ENCODE measurements around the genes KCTD21 and FAM181B.

DNA sequence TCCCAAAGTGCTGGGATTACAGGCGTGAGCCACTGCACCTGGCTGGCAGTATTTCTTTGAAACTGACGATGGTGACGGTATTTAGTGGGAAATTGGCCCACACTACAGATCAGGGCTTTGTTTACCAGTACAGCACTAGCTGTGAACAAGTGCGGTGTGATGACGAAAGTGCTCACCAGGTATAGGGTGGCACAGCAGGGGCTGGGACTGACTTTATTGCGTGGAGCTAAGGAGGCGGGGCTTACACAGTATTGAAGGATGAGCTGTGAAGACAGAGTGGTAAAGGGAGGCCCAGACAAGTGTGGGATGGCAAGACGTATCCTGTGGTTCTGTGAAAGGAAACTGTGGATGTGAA, 20.3 kb downstream of the KCTD21 start:
- RRBS = no CpG with 5 or more reads among the region's 8 CpGs

- RRBS = 2% methylated on average over 27 of the region's 54 CpGs
Measured at GRCh38 chr11:78188456-78189067, at the start of gene KCTD21. Gene KCTD21 (minus strand): TSS chr11:78188626.

- RRBS = no CpG with 5 or more reads among the region's 4 CpGs
Measured at GRCh38 chr11:78202646-78203073, 13.9 kb downstream of the USP35 start.

GRCh38 chr11:78330529-78330846, 87.1 kb downstream of the GAB2 start:
- RRBS = no CpG with 5 or more reads among the region's 3 CpGs

DNA sequence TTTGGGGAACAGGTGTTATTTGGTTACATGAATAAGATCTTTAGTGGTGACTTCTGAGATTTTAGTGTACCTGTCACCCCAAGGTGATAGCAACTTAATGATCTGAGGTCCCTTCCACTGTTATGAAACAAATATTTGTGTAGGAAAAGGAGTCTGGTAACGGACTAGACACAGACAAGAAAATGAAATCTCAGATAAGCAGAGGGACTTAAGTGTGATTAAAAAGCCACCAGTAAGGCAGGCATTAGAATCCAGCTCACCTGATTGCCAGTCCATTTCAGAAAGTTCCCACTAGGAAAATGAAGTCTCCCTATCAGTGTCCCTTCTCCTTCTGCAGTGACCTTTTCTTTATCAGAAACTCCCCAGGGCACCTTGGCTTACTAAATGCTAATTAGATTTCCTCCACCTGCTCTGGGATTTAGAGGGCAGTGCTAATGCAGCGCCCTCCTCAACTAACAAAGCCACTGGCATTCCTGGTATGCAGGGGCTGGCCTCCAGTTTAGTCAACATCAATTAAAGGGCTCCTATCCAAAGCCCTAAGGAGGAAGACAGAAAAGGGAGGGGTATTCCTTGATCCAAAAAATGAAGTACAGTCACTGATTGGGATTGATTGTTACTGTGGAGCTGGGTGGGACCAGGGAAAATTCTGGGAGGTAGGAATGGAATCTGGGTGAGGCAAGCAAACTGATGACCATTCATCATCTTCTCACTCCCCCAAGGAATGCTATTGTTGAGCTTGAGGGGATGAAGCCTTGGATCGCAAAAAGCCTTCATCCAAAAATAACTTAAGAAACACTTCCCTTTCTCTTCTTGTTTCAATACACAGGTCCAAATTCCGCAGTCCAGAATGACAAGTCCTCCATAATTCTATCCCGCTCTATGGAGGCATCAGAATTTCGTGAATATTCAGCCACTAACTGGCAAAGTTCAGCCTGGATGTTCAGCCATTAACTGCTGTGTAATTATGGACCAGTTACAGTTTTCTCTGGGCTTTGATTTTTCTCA, 52.3 kb downstream of the GAB2 start:
- RRBS = no CpG with 5 or more reads among the region's 6 CpGs

DNA sequence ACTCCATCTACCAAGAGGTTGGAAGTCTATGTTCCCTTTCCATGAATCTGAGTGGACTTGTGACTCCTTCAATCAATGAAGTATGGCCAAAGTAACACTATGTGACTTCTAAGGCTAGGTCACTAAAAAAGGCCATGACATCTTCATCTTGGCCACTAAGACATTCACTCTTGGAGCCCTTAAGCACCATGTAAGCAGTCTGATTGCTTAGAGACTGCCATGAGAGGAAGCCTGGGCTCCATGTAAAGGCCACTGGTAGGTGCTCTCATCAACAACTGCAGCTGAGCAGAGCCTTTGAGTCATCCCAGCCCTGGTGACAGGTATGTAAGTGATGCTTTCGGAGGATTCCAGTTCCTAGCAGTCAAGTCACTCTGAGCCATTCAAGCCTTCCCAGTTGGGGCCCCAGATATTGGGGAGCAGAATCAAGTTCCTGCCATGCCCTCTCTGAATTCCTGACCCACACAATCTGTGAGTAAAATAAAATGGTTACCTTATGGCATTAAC, 26.2 kb downstream of the GAB2 start:
- RRBS = no CpG with 5 or more reads among the region's 1 CpG

DNA sequence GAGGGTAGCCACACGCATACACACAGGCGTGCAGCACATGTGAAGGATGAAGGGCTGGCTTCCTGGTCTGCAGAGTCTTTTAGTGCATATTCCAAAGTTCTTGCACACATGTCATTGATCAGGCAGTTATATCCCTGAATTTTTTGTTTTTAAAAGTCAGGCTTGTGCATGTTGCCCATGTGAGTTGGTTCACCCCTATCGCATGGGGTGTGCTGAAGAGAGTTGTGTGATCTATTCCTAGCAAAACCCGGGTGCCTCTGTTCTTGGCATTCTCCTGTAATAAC, 107.5 kb upstream of the TENM4 start:
- RRBS = no CpG with 5 or more reads among the region's 4 CpGs

- RRBS = 2% methylated on average over 78 of the region's 124 CpGs
Measured at GRCh38 chr11:82733022-82734062, at the start of gene FAM181B. Gene FAM181B (minus strand): TSS chr11:82733864.

GRCh38 chr11:82889177-82889713, 11.0 kb downstream of the PRCP start:
- RRBS = no CpG with 5 or more reads among the region's 3 CpGs

- RRBS = no CpG with 5 or more reads among the region's 4 CpGs
Measured at GRCh38 chr11:82971194-82971716, 69.7 kb downstream of the DDIAS start.

GRCh38 chr11:82996069-82996563, 75.6 kb downstream of the RAB30 start:
- RRBS = no CpG with 5 or more reads among the region's 3 CpGs

- RRBS = no CpG with 5 or more reads among the region's 1 CpG
Measured at GRCh38 chr11:83128744-83129133, 28.2 kb upstream of the PCF11 start.

DNA sequence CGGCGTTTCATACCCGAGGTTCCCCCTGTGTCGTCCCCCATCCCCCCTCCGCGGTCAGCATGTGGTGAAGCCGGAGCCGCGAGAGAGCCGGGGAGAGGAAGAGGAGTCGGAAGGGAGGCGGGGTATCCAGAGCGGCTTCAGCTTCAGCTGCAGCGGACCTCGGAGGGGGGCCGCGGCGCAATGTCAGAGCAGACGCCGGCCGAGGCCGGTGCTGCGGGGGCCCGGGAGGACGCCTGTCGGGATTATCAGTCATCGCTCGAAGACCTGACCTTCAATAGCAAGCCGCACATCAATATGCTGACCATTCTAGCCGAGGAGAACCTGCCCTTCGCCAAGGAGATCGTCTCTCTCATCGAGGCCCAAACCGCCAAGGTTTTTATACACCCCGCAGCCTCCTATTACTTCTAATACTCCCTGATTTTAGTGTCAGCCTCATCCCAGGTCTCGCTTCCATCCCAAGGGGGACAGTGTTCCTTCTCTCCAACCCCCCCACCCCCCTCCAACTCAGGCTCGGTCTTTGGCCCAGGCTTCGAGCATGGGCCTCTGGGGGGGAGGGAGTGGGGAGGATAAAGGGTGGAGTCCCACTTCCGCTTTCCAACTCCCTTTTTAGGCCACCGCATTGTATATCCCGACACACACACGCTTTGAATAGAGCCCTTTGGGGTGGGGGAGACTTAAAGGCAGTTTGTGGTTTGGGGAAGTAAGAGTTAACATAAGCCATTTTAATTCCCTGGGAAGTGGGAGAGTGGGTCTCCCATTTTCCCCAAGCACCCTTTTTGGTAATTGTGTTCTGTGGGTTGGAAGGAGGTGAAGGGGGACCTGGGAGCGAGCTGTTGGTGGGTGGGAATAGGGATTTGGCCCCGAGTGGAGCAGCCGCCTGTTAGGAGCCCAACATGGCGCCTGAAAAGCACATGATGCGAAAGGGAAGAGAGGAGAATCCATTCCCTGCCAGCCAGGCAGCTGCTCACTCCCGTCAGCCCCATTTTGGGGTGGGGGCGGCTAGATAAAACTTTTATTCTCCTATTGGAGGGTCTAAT, 647 bp downstream of the PCF11 start:
- RRBS = 1% methylated on average over 8 of the region's 49 CpGs

DNA sequence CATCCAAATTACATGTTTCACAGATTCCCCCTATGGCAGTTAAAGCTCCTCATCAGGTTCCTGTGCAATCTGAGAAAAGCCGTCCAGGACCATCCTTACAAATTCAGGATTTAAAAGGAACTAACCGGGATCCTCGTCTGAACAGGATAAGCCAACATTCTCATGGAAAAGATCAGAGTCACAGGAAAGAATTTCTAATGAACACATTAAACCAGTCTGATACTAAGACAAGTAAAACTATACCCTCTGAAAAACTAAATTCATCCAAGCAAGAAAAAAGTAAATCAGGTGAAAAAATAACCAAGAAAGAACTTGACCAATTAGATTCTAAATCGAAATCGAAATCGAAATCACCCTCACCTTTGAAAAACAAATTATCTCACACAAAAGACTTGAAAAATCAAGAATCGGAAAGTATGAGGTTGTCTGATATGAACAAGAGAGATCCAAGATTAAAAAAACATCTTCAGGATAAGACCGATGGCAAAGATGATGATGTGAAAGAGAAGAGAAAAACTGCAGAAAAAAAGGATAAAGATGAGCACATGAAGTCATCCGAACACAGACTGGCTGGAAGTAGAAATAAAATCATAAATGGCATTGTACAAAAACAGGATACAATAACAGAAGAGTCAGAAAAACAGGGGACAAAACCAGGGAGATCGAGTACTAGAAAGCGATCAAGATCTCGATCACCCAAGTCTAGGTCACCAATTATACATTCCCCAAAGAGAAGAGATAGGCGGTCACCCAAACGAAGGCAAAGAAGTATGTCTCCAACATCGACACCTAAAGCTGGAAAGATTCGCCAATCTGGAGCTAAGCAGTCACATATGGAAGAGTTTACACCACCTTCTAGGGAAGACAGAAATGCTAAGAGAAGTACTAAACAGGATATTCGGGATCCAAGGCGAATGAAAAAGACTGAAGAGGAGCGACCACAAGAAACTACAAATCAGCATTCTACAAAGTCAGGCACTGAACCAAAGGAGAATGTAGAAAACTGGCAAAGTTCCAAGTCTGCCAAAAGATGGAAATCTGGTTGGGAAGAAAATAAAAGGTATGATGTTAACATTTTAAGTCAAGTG, 9.1 kb downstream of the PCF11 start:
- RRBS = no CpG with 5 or more reads among the region's 19 CpGs

DNA sequence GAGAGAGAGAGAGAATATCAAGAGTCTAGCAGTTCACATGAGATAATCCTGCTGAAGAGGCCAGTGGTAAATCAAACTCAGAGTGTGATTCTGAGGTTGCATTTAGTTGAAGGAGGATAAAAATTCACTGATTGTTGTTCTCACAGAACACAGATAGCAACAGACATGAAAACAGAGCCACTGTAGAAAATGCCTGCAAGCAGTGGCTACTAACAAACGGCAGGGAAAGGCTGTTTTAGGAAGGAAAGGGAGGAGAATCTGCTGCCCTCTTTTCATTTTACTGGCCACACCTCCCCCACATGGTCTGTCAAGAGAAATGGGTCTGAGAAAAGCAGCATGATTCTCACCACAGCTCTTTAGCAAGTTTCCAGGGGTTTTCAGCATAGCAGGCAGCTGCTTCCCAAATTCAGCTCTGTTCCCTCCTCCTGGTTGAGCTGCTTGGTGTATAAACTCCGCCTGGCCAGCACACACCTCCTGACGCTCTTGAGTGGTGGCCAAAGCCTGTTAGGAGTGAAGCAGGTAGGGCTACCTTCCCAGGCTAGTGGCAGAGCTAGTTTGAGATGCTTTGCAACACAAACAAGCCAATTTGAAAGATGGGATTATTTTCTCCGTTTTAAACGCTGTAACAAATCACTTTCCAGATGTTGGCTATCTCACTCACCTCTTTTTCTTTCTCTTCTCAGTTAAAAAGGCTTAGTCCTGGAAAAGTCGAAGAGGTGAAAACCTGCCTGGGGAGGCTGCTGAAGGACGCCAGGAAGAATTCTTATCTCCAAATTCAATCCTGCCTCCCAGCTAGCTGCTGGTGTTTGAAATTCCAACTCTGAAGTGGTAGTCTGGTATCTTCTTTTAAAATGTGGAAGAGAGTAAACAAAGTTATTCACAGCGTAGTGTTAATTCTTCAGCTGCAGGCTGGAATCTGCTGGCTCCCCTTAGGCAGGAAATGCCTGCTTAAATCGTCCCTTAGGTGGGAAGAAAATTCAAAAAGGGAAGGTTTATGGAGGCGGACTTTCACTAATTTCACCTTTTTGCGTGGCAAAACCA, 438.7 kb upstream of the CCDC90B start:
- RRBS = no CpG with 5 or more reads among the region's 11 CpGs

DNA sequence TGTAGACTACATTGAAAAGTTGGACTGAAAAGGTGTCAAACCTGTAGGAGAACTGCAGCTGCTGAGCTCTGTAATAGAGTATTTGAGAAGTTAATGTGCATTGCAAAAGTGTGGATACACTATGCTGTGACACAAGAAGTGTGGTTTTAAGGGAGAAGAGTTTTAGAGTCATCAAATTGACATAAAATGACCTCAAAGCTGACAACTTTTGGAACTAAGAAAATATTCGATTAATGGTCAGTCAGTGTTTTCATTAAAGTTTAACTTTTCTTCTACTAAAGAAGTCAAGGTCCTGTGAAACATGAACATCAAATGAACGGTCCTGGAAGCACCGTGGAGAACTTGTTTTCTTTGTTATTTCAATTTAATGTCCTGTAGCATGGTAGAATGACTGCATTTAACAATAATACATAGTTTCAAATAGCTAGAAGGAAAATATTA, 624.0 kb upstream of the CCDC90B start:
- RRBS = no CpG with 5 or more reads among the region's 3 CpGs

DNA sequence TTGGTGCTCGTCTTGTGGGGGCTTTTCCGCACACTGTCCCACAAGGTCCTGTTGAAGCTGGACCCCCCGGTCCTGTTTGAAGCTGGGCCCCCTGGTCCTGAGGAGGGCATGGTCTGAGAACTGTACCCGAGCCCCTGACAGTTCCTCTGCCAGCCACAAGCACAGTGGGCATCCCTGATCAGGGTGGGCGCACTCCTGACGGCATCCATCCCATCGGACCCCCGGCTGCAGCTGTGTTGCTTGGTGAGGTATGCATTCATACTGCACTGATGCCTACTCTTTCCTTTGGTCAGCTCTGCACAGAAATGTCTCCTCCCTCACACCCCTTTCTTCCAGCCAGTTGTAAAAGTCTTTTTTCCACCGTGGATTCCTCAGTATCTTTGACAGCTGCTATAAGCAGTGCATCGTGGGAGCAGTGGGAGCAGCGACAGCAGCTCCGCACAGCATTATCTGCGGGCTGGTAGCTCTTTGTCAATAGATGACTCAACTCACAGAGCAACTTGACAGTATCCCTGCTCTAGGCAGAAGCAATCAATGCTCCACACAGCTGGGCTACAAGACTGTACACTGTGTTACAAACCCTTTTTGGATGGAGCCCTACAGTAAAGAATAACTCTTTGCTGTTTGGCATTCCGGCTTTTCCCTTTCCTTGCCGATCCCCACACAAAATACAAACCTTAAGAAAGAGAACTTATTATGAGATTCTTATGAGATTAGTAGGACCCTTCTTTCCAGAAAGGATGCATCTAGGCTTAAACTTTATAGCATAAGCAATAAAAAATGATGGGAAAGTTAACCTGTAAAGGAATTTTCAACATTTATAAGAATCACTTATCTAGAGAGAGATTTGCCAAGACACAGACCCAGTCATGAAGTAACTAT, 1031.0 kb upstream of the CCDC90B start:
- RRBS = no CpG with 5 or more reads among the region's 15 CpGs

DNA sequence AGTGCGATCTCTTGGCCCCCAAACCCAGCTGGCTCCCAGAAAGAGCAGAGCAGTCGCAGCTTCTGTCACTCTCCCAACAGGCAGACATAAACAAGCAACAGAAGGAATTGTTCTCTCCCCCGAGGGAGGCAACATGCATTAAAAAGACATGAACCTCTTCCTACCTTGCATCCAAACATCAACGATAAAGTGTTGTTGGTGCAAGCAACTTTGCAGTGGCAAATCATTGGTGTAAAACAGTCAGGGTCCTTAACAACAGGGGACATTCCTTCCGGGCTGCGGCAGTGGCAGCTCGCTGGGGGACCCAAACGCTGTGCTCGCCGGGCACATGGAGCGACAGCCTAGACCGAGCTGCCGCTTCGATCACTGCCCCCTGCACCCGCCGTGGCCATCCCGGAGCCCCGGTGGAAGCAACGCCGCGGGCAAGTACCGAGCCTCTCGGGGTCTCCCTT, 907.0 kb downstream of the DLG2 start:
- RRBS = 2% methylated on average over 13 of the region's 23 CpGs

DNA sequence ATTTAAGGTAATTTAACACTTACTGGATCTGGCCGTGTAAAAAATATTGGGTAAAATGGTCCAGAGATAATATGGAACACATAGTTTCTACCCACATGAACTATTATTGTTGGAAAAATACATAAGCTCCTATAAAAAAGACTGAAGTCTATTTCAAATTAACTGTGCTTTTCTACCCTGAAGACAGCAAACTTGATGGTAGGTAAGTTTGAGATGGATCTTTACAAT, 729.4 kb downstream of the DLG2 start:
- RRBS = no CpG with 5 or more reads among the region's 1 CpG